Colonic mucosa (tissue), 1 donor: ENCODE results near the gene WARS2.

DNA sequence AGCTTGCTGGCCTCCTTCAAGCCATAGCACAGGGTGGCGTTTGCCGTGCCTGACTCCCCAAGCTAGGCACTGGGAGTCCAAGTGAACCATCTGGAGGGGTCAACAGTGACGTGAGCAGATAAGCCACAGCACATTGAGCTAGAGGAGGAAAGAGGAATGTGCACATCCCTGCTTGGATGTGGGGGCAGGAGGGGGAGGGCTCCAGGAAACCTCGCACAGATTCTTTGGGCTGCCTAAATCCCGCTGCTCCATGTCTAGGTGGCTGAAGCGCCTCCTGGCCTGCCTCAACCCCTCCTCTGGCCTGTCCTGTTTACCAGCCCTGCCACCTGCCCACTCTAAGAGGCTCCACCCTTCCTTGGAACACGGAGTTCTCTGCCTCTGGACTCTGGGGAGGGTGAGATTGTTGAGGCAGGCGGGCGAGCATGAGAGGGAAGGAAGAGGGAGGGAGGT is 86.9 kb downstream of the CD58 start:
- PRO-cap = bidirectional peak, plus-strand start at position 397 of the sequence, minus-strand start at position 298 of the sequence

DNA sequence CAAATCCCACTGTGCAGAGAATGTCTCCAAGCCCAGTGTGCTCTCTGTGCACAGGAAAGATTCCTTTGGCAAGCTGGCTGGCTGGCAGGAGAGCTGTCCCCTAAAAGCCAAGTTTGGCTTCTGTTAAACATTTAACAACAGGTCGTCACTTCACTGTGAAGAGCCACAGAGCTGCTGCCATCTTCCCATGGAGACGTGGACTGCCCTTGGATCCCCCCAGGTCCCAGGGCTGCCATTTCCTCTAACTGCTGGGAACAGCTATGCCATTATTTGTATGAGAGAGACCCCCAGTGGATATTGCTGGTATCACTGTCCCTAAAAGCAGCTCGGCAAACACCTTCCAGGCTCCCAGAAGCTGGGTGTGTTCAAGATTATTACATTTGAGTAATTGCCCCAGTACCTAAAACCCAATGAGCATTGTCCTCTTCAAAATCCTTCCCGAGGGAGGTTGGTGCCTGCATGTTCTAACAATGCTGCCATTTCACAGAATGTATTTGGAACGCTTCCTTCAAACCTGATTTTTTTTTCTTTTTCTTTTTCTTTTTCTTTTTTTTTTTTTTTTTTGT is 71.8 kb downstream of the CD58 start:
- PRO-cap = no peak

DNA sequence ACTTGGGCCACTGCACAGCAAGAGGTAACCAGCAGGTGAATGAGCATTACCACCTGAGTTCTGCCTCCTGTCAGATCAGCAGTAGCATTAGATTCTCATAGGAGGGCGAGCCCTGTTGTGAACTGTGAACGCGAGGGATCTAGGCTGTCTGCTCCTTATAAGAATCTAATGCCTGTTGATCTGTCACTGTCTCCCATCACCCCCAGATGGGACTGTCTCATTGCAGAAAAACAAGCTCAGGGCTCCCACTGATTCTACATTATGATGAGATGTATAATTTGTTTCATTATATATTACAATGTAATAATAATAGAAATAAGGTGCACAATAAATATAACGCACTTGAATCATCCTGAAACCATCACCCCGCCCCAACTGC is 49.3 kb downstream of the CD2 start:
- PRO-cap = no peak

GRCh38 chr1:116910318-116910965 is 726 bp downstream of the PTGFRN start:
- PRO-cap = bidirectional peak, plus-strand start at chr1:116910589, minus-strand start at chr1:116910447; bidirectional peak, plus-strand start at chr1:116910766, minus-strand start at chr1:116910719

- PRO-cap = no peak
Measured at GRCh38 chr1:116987851-116988671, 13.5 kb upstream of the CD101 start.

GRCh38 chr1:117074846-117075291 is 14.7 kb downstream of the TTF2 start:
- PRO-cap = no peak

DNA sequence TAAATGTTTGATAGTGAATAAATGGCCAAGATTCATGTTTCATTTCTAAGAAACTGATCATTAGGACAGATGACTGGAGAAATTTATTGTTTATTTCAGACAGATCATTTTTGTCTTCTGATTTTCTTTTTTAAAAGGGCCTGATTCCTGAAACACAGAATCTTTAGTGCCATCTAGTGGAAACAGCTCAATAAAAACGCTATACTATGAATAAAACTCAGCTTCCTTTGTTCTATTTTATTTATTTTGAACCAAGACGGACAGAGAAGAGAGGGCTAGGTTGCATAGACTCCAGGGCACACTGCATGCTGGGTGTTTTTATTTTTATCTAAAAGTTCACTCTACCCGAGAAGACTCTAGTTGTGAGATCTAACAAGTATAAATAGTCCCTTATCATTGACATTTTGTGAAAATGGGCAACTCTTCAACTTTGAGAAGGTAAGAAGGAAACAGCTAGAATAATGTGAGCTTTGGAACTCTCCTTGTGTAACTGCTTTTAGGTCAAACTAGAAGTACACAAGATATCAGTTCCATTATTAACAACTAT is 7.1 kb upstream of the TRIM45 start:
- PRO-cap = no peak

GRCh38 chr1:117623186-117624378 is 17.7 kb downstream of the TENT5C start:
- PRO-cap = no peak

DNA sequence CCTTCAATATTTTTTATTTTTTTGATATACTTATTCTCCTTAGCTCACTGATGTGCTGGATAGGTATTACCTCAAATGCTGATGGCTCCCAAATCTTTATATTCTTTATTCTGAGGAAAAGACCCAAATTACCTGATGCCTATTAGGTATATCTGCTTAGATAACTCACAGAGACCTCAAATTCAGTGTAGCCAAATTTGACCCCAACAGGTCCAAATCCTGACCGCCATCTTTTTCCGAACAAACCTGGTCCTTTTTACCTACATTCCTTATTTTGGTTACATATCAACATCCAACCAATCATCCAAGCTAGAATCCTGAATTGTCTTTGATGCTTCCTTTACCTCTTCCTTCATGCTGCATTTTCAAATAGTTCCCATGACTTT is 22.2 kb downstream of the GDAP2 start:
- PRO-cap = no peak

DNA sequence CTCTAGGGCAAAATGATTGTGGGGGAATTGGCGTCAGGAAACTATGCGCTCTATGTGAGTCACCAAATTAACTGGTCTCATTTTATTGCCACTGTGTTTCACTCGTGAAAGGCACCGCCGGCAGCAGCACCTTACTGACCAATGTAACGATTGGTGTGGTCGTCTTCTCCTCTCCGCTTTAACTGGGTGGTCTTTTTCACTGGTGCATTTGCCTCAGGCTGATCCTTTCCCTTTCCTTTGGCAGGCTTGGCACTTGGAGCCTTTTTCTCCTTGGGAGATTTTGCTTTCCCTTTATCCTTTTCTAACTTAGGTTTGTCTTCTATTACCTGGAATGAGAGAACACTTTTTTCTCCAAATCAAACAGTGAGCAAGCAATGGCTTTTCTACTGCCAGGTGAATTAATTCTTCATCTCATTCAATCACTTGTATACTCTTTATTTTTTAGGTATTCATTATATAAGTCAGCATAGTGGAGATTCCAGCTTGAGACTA is 83.4 kb downstream of the SPAG17 start:
- PRO-cap = no peak

DNA sequence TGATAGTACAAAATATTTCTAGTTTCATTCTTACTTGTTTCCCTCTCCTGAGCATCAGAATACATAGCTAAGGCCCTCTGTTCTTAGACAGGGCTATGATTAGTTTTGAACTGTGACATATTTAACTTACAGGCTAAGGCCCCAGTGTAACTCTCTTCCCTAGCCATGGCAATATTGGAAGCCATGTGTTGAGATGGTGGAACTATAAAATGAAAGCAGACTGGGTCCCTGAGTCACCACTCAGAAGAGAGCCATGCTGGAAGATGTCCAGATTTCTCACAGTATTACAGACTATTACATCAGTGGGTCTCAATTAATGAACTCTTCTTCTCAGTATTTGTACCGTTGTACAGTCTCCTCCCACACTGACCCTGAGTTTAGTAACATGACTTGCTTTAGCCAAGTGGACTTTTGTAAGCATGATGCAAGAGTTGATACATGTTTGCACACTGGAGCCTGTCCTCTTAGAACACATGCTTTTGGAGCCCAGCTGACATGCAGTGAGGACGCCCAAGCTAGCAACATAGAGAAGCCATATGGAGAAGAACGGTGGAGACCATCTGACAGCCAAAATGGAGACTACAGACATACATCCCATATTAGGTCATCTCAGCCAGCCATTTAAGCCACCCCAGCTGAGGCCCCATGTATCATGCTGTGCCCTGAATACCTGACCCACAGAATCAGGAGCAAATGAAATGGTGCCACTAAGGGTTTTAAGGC is 24.6 kb downstream of the TBX15 start:
- PRO-cap = no peak

GRCh38 chr1:119101458-119102181 is 38.8 kb downstream of the WARS2 start:
- PRO-cap = no peak

- PRO-cap = bidirectional peak, plus-strand start at chr1:119140417, minus-strand start at chr1:119140309; bidirectional peak, plus-strand start at chr1:119140771, minus-strand start at chr1:119140647
Measured at GRCh38 chr1:119139875-119140879, at the start of gene WARS2. TSS of gene WARS2 (minus strand) at chr1:119140653.

DNA sequence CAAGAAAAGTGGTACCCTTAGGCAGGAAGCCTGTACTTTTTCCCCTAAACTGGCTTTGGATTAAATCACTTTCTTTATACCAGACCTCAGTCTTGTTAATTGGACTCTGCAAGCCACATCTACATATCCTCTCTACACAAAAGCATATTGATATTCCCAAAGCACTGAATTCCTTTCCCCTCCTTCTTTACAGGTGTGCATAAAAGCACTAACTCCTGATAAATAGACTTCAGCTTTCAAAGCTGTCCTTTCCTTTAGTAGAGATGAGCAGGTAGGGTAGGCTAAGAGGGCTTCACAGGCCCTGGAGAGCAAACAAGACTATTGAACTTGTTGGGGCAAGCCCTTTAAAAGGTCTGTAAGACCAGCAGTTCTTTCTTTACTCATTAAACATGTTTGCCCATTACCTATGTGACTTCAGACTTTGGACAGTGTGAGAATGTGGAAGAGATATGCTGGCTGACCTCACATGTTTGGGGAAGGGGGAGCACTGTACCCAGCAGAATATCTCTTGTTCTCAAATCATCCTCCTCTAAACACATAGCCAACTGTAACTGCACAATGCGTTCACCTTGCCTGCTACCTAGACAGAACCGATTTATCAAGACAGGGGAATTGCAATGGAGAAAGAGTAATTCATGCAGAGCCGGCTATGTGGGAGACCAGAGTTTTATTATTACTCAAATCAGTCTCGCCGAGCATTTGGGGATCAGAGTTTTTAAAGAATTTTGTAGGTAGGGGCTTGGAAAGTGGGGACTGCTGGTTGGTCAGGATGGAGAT is 27.2 kb upstream of the HAO2 start:
- PRO-cap = no peak

GRCh38 chr1:119750614-119751345 is 17.9 kb downstream of the HMGCS2 start:
- PRO-cap = no peak

- PRO-cap = no peak
Measured at GRCh38 chr1:119783840-119784530, 15.3 kb upstream of the HMGCS2 start.

- PRO-cap = bidirectional peak, plus-strand start at chr1:119816703, minus-strand start at chr1:119816582
Measured at GRCh38 chr1:119816295-119816801, 5.1 kb upstream of the REG4 start.

GRCh38 chr1:119965128-119965327 is 68.7 kb upstream of the ADAM30 start:
- PRO-cap = no peak

DNA sequence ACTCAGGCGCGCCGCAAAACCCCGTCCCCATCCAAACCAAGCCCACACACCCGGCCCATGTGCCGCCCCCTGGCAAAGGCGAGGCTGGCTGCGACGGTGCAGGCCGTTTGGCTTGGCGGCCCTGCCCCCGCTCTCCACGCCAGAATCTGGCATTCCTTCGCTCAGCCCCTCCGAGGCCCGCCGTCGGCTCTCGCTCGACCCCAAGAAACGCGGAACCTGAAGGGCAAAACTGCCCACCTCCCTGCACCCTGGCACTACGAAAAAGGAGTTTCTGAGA is 736 bp downstream of the NOTCH2 start:
- PRO-cap = unidirectional peak, plus-strand start at position 75 of the sequence

GRCh38 chr1:121020559-121021209 is 131.1 kb downstream of the PPIAL4A start:
- PRO-cap = no peak